Peripheral blood mononuclear cell (primary cell): ENCODE data around the gene MYADML2.

- PRO-cap, 8 experiments: no peak in any of the 8 experiments
Measured at GRCh38 chr17:81404485-81405053, 9.3 kb downstream of the BAHCC1 start.

- PRO-cap, 8 experiments: no peak in any of the 8 experiments
Measured at GRCh38 chr17:81406351-81406946, 11.2 kb downstream of the BAHCC1 start.

DNA sequence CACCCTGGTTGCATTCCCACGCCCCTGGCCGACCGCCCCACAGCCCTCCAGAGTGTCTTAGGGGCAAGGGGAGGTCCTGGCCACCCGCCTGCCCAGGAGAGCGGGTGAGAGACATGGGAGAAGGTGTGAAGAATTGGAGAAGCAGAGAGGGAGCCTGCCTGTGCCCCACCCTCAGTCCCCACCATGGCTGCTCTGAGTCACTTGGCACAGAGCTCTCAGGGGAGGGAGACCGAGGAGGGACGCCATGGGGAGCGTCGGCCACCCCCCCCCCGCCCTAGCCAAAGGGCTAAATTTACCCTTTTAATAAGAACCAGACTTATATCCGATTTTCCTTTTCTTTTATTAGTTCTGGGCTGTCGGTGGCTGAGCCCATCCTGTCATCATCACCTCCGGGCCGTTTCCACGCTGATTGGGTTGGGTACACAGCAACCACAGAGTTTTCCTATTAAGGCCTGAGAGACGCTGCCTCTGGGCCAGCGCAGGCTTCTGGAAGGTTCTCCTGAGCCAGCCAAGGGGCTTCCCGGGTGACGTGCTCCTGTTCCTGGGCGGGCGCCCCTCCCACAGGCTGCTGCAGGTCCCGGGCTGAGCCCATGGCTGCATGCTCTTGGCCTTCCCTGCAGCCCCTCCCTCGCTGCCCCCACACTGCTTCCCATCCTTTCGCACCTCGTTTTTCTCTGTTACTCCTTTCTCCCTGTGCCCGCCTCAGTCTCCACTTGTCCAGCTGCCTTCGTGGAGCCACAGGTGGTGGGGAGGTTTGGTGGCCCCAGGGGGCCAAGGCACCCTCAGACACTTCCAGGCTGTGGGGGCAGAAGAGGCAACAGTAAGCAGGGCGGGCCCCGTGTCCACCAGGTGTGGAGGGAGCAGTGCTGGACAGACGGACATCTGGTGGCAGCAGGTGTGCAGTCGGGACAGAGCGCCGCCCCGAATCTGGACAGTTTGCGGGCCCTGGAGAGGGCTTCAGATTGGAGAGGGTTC lies 22.3 kb downstream of the BAHCC1 start:
- PRO-cap, 8 experiments: no peak in any of the 8 experiments

- PRO-cap, 8 experiments: no peak in any of the 8 experiments
Measured at GRCh38 chr17:81456726-81457643, 55.6 kb downstream of the ACTG1 start.

DNA sequence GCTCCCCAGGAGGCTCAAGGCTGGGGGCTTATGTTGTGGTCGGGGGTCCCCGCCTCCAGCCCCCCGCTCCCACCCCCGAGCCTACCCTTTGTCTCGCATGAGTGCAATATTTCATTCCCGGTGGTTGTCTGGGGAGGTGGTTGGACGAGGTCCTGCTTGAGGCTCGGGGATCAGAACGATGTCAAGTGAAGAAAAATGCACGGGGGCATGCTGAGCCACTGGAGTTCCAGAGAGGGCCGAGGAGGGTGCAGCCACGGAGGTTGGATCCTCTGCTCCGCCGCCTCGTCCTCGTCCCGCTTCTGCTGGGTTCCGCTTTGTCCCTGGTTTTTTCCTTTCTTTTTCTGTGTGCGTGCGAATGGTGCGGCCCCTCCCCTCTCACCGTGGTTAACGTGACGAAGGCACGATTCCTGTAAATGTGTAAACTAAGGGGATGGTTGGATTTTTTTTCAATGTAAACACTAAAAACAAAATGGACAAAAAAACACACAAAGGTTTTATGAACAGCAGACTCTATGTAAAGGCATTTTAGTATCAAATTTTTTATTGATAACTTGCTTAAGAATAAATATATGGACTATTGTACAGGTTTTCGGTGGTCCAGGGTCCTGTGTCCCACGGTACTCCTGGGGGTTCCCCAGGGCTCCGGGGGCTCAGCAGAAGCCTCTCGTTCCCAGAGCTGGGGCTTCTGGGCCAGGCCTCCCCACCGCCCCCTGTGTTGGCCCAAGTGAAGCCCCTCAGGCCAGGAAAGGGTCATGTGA lies 46.7 kb downstream of the ACTG1 start:
- PRO-cap, 8 experiments: no peak in any of the 8 experiments

- PRO-cap, 8 experiments: peak in 8 of 8 experiments; most common plus-strand start chr17:81513482 (in 1); most common minus-strand start chr17:81513461 (in 8)
Measured at GRCh38 chr17:81513308-81514286, 998 bp upstream of the ACTG1 start.

DNA sequence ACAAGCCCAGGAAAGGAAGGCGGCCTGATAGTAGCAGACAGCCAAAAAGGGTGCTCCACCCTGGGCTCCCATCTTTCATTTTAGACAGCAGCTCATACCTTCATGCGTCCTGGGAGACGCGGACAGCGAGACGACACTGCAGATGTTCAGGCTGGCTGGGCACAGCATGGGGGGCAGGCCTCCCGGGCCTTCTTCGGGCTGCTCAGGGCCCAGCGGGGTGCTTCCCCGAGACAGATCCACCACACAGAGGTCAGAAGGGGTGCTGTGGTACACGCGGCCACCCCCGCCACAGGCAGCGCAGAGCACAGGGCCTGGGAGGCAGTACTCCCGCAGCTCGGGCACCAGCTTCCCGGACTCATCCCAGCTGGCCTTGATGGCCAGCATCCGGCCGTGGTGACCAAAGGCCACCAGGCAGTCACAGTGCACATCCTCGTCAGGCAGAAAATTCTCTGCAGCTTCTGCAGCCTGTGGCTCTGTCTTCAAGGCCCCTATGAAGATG lies 2.0 kb downstream of the FAAP100 start:
- PRO-cap, 8 experiments: no peak in any of the 8 experiments

GRCh38 chr17:81556935-81558372 lies 5.3 kb upstream of the FAAP100 start:
- PRO-cap, 8 experiments: no peak in any of the 8 experiments

DNA sequence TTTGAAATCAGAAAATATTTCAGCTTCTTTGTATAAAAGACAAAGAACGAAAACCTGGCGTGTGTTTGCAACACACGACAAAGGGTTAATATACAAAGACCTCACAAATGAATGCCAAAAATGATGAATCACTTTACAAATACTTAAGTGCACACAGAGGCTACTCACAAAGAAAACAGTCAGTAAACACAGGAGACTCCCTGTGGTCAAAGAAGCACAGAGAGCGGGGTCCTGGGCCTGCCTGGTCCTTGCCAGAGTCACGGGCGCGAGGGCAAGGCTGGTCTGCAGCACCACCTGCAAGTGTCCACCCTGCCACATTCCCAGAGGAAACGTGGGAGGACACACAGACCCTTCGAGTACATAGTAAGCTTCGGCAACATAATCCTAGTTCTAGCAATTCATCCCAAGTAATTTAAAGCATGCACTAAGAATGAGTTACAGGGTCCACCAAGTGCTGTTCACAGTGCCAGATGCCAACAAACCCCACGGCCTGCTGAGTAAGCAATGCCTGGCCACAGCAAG lies 24.5 kb upstream of the FAAP100 start:
- PRO-cap, 8 experiments: no peak in any of the 8 experiments

DNA sequence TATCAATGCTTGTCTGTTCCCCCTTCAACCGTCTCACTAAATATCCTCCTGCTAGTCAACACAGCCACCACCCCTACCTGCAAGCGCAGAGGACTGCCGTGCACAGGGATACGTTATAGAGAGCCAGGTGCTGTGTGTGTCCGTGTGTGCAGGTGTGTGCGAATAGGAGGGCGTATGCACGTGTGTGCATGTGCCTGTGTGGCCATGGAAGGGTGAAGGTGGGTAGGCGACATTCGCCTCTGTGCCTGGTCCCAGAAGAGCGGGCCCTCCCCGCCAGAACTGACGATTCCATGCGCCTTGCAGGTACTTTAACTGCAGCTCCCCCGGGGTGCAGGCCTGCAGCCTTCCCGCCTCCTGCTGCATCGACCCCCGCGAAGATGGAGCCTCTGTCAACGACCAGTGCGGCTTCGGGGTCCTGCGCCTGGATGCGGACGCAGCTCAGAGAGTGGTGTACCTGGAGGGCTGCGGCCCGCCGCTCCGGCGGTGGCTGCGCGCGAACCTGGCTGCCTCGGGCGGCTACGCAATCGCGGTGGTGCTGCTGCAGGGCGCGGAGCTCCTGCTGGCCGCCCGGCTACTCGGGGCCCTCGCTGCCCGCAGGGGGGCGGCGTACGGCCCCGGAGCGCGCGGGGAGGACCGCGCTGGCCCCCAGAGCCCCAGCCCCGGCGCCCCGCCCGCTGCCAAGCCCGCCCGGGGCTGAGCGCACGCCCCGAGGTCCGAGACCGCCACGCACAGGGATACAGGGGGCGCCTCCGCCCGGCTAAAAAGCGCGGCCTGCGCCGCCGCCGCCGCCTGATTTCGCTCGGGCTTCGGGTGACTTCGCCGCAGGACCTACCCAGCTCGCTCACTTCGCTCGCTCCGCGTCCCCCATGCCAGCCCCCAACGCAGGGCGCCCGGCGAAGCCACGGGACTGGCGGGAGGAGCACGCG lies 8.5 kb downstream of the PDE6G start:
- PRO-cap, 8 experiments: no peak in any of the 8 experiments

DNA sequence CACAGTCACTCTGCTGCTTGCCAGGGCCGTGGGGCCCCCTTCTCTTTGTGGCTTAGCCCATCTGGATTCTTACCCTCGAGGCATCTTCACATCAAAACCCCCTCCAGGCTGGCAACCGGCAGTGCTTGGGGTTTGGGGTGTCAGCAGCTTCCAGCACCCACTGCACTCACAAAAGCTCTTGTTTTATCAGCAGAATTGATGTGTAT lies 7.1 kb downstream of the HGS start:
- PRO-cap, 8 experiments: peak in 4 of 8 experiments; most common plus-strand start position 117 of the sequence (in 3)

DNA sequence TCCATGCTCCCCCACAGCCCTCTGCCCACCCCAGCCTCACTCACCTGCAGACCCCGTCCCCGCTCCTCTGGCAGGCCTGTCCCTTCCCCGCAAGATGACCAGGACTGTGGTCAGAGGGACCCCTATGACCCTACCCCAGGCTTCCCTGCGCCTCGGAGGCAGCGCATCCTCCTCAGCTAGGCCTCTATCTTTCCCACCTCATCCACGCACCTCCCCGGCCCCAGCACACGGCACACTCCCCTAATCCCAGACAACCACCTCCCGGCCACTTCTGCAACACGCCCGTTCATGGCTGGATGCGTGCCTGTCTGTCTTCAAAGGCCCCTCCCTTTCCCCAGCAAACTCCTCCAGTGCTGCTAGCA lies 9.5 kb downstream of the MCRIP1 start:
- PRO-cap, 8 experiments: no peak in any of the 8 experiments

- PRO-cap, 8 experiments: no peak in any of the 8 experiments
Measured at GRCh38 chr17:81840719-81841265, 5.9 kb upstream of the PPP1R27 start.

DNA sequence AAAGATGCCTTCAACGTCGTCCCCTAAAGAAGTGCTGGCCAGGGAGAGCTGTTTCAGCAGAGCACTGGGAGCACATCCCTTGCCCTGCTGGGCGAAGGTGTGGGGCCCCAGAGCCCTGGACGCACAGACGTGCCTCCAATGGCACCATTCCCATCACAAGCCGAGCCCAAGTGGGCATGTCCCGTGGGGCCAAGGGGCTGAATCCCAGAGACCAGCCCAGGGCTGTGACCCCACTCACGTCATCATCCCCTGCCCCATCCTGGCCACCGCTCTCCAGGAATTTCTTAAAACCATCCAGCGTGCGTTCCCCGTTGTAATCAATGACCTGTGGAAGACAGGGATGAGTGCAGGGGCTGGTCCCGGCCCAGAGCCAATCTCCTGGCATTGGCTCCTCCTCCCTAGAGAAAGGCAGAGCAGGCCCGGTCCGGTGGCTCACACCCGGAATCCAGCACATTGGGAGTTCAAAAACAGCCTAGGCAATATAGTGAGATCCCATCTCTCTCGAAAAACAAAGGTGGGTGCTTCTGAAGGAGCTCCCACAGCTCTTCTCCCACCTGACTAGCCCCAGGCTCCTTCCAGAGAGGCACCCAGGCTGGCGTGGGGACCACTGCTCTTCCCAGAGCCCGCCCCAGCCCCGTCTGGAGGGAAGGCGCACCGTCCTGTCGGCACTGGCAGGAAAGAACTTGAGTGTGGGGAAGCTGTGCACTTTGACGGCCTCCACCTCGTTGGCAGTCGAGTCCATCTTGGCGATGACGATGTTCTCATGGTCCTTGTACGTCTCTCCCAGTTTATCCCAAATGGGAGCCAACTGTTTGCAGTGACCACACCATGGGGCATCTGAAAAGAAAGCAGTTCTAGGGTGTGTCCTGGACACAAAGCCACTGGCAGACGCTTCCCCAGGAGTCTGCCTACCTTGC lies 10.3 kb upstream of the PPP1R27 start:
- PRO-cap, 8 experiments: peak in 3 of 8 experiments; most common minus-strand start position 160 of the sequence (in 1)

DNA sequence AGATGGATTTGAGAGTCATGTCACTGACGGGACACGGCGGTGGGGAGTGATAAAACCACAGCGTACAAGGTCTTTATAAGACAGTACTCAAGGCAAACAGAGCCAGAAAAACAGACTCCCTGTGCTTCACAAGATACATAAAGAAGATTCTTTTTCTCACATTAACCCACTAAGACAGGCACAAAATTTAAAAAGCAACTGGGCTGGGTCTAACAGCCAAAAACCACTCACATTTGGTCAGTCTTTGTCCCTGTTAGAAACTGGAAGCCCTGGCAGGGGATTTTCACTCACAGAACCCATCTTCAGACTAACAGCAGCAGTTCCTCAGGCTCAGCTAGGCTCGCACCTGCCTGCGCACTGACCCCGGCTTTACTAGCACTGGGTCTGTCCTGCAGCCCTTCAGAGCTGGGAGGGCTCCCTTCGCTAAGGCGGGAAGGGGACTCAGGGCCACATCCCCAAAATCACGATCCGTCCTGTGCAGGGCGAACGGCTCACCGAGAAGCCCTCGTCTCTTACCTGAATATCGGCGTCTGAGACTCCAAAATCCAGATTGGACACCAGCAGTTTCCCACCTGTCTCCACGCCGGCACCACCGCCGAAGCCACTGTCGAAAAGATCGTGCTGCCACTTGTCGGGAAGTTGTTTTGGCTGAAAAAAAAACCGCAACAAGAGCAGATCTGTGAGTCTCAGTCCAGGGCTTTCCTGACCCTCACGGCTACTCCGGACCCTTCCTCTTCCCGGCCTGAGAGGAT lies 1.0 kb downstream of the ALYREF start:
- PRO-cap, 8 experiments: peak in 5 of 8 experiments; most common minus-strand start position 615 of the sequence (in 3)

DNA sequence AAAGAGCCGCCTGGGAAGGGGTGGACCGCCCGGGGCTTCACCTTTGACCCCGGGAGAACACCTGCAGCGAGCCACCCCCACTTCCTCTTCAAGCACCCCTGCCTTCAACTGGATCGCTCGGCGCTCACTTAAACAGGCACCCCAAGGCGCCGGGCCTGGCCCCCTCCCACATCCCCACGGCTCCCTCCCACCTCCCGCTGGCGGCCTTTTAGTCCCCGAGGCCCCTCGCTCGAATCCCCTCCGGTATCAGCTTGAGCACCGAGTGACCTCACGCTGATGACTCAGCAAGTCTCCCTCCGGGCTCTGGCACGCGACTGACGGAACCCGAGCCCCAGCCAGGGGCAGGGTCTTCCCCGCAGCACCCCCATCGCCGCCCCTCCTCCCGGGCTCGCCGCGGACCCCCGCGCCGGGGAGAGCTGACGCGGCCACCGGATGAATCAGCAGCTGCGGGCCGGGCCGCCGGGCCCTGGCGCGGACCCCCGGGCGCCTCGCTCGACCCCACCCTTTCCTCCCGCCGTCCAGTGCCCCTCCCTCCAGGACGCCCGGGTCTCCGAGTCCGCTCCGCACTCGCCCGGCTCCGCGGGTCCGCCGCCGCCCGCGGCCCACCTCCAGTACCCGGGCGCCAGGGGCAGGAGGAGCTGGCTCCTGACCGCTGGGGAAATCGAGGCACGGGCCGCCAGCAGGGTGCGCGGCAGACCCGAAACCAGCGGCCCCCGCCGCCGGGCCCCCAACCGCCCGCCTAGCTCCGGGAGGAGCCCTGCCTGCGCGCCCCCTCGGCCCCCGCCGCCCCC lies 650 bp downstream of the MAFG start:
- PRO-cap, 8 experiments: peak in 6 of 8 experiments; most common plus-strand start position 107 of the sequence (in 4); most common minus-strand start position 520 of the sequence (in 3)

GRCh38 chr17:81947103-81947432 lies at the start of gene MYADML2:
Gene MYADML2, minus strand, starts transcription at chr17:81947233.
- PRO-cap, 8 experiments: no peak in any of the 8 experiments

GRCh38 chr17:81962489-81962881 lies 1.5 kb upstream of the NOTUM start:
- PRO-cap, 8 experiments: no peak in any of the 8 experiments

- PRO-cap, 8 experiments: no peak in any of the 8 experiments
Measured at GRCh38 chr17:81996191-81997006, 19.0 kb downstream of the ASPSCR1 start.

GRCh38 chr17:82055255-82056467 lies 4.0 kb downstream of the GPS1 start:
- PRO-cap, 8 experiments: no peak in any of the 8 experiments